Umbilical cord (tissue), 2 donors: ENCODE measurements around a stretch of chr9.

- RAMPAGE, long total RNA = no peak
Observed at GRCh38 chr9:96169337-96170002, 132.5 kb downstream of the HSD17B3 start.

DNA sequence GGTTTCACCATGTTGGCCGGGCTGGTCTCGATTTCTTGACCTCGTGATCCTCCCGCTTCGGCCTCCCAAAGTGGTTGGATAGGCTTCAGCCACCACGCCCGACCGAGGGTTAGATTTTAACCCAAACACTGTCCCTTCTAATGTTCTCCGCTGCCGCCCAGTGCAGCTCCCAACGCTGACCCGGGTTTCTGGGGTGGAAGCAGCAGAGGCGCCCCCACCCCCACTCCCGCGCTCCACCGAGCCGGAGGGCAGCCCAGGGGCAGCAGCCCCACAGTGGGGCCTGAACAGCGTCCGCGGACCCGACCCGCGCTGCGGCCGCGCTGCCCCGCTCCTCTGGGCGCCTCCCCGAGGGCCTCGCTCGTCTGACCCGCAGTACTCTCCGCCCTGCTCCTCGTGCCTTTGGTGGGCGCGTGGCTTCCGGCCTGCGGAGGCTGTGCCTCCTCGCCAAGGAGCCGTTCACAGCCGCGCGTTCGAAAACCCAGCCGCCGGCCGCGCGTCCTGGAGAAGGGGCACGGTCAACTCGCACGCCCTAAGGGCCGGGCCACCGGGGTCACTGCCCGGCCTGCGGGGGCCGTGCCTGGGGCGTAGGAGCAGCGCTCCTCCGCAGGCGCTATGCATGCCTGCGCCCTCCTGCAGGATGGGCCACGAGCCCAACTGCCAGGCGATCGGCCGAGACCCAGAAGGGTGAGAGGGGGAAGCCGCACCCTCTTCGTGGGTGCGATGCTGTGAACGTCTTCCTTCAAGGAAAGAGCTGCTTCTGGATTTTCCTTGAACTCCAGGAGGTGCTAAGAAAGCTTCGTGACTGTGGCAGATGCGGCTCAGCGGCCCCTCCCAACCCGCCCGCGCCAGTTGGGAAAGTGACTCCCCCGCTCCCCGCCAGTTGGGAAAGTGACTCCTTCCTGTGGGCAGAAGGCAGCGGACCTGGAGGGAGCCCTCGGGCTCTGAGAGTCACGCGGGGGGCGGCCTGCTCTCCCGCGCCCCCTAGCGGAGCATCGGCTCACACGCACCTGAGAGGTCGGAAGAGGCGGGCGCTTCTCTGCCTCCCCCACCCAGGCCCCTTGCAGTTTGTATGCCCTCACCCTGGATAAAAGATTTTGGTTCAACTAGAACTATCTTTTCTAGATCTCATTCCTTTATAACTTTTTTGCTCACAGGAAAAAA is 82.7 kb downstream of the HSD17B3 start:
- RAMPAGE, long total RNA = no peak

GRCh38 chr9:96336353-96336946 is 34.5 kb upstream of the HSD17B3 start:
- RAMPAGE, long total RNA = no peak

GRCh38 chr9:96417647-96418028 is 532 bp downstream of the ZNF367 start:
- RAMPAGE, long total RNA = no peak

- RAMPAGE, long total RNA = no peak
Observed at GRCh38 chr9:96476582-96477046, 26.6 kb downstream of the HABP4 start.

- RAMPAGE, long total RNA = no peak
Observed at GRCh38 chr9:96618240-96619029, 1.2 kb downstream of the CDC14B start.

GRCh38 chr9:96655501-96655857 is 362 bp upstream of the PRXL2C start:
- RAMPAGE, long total RNA = no peak

DNA sequence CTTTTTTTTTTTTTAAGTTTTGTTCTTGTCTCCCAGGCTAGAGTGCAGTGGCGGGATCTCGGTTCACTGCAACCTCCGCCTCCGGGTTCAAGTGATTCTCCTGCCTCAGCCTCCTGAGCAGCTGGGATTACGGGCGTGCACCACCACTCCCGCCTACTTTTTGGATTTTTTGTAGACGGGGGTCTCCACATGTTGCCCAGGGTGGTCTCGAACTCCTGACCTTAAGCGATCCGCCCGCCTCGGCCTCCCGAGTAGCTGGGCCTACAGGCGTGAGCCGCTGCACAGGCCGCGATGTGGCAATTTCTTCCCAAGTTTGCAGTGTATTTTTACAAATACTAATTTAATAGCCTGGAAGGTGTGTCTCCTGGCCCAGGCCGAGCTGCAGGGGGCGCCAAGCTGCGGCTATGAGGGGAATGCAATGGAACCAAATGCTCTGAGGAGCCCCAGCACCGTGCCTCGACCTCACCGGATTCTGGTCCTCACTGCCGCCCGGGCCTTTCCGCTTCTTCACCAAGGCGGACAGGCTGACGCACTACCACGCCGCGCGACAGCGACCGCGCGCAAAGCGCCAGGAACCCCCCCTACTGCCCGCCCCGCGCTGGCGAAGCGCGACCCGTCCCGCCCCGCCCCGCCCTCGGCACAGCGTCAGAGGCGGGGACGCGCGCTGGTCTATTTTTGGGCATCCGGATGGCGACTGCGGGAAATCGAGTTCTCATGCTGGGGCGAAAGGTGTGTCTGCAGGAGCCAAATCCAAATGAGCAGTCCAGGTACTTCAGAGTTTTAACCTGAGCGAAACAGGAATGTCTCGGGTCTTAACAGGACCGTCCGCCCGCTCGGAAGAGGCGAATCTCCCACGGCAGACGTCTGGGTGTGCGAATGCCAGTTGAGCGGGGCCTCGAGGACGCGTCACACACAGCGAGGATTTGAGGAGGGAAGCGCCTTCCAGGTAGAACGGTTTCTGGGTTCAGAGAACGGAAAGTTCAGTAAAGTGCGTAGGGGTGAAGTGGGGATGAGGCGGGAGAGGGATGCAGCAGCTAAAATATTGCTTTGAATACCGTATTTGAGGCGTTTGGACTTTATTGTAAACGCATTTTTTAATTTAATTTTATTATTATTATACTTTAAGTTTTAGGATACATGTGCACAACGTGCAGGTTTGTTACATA is 31.6 kb upstream of the PRXL2C start:
- RAMPAGE, long total RNA = no peak

GRCh38 chr9:96793884-96794466 is 16.1 kb upstream of the ZNF510 start:
- RAMPAGE, long total RNA = no peak

DNA sequence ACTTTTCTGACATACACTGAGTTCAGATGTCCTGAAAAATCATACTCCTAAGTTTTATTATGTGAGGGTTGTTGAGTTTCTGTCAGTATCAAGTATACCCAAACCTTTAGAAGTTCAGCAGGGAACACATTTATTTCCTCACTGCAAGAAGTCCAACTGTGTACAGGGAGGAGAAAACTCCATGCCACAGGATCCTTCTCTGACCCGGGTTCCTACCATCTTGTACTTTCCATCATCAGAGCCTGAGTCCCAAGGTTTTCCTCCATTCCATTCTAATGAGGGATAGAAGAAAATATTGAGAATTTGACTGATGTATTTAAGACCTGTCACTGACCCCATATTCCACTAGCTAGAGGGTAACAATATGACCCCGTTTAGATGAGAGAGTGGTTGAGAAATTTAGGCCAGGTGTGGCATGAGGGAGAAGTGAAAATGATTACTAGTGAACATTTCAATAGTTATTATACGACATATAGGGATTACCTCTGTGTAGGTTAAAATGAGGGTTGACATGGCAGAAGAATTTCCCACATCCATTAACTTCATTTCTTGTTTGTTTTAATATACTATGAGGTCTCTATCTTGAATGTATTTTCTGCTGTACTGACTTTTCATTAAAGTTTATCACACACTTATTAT is 37.3 kb downstream of the ZNF782 start:
- RAMPAGE, long total RNA = no peak

DNA sequence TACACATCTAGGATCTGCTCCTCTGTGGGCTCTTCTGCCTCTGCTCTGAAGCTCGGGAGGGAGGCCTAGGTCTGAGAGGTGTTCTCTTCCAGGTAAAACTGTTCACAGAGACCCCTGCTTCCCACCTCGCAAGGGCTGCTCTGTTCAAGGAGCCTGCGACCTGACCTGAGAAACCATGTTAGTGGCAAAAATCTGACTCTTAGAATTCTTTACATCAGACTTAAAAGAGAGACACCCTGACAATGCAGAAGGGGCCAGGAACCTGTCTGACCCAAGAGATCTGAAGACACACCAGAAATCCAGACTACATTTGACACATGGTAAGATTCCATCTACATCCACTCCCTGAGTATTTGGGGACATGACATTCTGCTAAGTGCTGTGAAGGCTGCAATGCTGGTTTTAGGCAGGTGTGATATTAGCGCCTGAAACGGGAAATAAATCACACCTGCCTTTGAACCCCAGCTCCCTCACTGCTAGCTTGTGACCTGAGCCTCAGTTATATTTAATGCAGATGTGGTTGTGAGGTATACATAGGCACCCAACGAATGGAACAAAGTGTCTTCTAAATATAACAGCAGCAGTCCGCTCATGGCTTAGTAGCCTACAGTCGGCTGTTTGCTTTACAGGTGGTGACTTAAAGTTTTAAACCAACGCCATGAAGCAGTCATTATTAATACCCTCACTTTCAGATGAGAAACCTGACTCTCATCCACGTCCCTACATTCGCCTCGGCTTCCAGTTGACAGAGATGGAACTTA is 808 bp downstream of the ZNF782 start:
- RAMPAGE, long total RNA = no peak

- RAMPAGE, long total RNA = no peak
Observed at GRCh38 chr9:97468672-97469095, 32.8 kb upstream of the TMOD1 start.

DNA sequence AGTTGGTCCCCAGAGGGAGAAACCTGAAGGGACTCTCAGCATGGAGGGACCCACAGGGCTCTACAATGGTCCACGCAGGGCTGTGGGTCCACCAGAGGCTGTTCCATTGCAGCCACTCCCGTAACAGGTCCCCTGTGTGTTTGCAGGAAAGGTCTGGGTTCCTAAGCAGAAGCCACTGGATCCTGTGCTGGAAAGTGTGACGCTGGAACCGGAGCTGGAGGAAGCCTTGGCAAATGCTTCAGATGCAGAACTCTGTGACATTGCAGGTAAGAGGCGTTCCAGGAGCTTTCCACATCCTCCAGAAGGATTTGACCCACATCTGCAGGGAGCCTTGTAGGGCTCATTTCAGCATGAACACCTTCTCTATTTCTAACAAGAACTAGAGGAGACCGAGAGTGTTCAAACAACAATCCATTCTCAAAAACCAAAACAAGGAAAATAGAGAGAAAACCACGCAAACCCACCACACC is 51.7 kb downstream of the TMOD1 start:
- RAMPAGE, long total RNA = no peak

DNA sequence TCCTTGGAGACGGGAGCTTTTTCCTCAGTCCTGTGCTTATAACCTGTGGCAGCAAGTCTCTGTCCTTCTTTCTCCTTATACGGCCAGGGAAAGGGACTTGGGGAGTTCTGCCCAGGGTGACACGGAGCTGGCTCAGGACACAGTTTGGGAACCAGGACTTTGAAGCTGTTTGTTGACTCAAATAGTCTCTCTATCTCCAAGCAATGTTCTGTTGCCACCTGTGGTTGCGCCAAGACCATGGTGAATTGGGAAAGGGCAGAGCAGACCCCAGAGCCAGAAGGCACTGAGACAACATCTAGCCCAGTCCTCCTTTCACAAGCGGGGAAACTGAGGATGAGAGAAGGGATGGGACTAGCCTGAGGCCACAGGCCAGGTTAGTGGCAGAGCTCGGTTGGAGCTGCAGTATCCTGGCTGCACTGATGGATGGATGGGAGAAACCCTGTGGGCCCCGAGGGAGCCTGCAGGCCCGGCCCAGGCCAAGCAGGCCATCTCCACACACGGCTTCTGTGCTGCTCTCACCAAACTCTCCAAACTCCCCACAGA is 60.4 kb downstream of the TSTD2 start:
- RAMPAGE, long total RNA = no peak

DNA sequence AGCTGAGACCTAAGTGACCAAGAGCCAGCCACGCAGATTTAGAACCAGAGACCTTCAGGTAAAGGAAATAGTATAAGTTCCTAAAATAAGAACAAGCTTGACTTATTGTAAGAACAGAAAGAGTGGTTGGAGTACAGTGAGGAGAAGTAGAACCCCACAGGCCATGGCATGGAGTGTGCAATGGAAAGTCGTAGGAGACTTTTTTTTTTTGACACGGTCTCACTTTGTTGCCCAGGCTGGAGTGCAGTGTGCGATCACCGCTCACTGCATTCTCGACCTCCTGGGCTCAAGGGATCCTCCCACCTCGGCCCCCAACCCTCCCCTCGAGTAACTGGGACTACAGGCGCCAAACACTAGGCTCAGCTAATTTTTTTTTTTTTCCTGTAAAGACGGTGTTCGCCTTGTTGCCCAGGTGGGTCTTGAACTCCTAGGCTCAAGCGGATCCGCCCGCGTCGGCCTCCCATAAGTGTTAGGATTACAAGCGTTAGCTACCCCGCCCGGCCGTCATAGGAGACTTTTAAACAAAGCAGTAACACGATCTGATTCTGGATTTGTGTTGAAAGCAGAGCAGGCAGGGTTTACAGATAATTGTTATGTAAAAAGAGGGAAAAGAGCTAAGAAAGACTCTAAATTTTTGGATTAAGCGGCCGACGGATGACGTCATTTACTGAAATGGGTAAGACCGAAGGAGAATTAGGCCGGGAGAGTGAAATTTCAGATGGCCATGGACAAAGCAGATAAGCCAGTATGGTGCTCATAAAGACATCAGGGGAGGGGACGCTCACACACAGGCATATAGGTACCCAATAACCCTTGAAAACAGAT is 773 bp downstream of the TSTD2 start:
- RAMPAGE, long total RNA = no peak

GRCh38 chr9:97660252-97660758 is 26.7 kb downstream of the NCBP1 start:
- RAMPAGE, long total RNA = no peak

GRCh38 chr9:97686883-97687423 is 10.2 kb downstream of the XPA start:
- RAMPAGE, long total RNA = no peak

- RAMPAGE, long total RNA = no peak
Observed at GRCh38 chr9:97714429-97714638, 17.2 kb upstream of the XPA start.

DNA sequence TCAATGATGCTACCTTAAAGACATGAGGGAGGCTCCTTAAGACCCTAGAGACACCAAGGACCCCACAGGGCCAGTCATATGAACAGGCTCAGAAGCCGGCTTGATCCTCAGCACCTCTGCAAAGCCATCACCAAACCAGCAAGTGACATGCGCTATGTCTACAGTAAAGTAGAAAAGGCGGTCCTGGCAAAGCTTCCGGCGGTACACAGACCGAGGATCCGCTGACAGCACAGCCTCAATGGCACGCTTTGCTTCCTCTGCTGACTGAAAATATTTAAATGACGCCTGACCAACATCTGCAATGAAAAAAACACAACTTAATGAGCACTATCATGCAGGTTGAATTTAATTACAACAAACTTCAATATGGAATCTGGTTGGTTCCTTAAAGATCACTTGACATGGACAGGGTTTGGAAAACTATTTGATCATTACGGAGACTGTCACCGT is 17.6 kb downstream of the TRMO start:
- RAMPAGE, long total RNA = no peak

- RAMPAGE, long total RNA = no peak
Observed at GRCh38 chr9:97980917-97981822, 2.0 kb upstream of the ANP32B start.